Myometrial cell (primary cell): ENCODE measurements around a stretch of chr1.

DNA sequence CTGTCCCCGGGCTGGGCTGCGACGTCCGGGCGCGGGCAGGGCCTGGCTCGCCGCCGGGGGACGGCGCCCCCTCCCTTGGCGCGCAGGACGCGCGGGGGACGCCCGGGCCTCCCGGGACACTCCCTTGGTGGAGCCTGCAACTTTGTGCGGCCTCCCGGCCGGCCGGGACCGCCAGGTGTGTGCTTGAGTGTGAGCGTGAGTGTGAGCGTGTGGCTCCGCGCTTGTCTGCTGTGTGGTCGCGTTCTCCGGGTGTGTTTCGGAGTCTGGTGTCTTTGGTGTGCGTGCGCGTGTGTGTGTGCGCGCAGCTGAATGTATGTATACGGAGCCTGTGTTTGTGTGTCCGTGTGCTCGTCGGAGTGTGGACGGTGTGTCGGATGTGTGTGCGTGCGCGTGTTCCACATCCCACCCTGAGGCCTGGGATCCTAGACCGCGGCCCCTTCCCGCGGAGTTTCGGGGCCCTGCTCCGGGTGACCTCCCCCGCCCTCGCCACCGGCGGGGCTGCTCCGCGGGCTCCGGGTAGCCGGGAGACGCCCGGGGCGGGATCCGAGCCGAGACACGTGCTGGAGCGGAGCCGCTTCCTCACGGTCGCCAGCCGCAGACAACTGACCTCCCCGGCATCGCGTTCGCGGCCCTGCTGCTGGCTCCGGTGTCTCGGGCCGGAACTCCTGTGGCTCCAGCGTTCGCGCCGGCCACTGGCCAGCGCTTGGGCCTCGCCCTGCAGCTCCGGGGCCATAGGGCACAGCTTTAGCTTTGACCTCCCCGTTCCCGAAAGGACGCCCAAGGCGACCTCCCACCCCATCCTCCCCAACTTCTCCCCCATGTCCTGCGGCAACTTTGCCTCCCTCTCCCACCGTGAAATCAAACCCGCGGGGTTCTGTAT lies 1.8 kb downstream of the PTPRU start:
- RAMPAGE, long total RNA: no peak

DNA sequence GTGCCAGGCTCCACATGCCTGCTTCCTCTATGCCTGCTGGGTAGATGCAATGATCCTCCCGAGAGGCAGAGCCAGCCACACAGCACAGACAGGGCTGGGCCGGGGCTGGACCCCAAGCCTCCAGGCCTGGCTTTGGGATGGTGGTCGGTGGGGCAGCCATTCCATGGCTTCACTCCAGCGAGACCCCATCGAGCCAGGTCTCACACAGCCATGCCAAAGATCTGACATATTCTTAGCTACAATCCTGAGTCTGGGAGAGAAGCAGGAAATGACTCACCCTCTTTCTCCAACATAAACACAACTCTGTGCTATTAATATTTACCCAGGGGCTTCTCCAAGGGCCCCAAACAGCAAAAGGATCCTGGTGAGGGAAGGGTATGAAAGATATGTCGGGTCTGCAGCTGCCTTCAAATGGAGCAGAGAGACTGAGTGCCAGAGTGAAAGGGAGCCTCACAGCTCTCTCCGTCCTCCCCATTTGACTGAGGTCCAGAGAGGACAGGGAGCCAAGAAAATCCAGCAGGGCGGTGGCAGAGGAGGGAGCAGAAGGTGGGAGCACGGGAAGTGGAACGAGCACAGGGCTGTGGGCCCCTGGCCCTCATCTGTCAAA lies 639.5 kb downstream of the MATN1 start:
- RAMPAGE, long total RNA: no peak

DNA sequence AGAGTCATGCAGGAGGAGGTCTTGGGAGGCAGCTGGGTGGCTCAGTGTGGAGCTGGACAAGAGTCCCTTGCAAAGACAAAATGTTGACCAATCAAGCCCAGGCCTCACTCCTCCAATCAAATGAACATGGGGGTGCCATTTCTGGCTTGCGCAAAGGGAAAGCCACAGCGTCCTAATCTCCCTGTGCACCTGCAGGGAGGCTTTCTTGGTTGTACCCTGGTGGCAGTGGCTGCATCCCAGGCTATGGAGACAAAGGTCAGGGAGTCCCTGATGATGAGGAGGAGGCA lies 469.8 kb downstream of the MATN1 start:
- RAMPAGE, long total RNA: no peak

- RAMPAGE, long total RNA: no peak
These were observed 6.1 kb upstream of the MATN1 start for GRCh38 chr1:30729363-30730026.

GRCh38 chr1:30747339-30747737 lies 10.2 kb downstream of the LAPTM5 start:
- RAMPAGE, long total RNA: no peak

DNA sequence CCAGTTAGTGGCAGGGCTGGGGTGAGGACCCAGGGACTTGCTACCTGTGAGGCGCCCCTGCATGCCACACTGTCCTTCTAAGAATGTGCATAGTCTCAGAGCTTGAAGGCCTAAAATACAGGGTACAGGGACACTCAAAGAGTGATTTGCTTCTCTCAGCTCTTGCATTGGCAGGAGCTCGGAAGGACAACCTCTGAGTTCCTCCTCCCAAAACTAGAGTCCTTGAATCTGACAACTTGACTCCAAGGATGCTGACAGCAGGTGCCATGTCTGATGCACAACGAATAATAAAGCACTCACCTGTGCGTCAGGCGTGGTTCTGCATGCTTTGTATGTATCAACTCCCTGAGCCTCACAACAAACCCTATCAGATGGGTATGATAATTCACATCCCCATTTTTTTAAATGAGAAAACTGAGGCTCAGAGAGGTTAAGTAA lies 1.5 kb downstream of the LAPTM5 start:
- RAMPAGE, long total RNA: no peak

DNA sequence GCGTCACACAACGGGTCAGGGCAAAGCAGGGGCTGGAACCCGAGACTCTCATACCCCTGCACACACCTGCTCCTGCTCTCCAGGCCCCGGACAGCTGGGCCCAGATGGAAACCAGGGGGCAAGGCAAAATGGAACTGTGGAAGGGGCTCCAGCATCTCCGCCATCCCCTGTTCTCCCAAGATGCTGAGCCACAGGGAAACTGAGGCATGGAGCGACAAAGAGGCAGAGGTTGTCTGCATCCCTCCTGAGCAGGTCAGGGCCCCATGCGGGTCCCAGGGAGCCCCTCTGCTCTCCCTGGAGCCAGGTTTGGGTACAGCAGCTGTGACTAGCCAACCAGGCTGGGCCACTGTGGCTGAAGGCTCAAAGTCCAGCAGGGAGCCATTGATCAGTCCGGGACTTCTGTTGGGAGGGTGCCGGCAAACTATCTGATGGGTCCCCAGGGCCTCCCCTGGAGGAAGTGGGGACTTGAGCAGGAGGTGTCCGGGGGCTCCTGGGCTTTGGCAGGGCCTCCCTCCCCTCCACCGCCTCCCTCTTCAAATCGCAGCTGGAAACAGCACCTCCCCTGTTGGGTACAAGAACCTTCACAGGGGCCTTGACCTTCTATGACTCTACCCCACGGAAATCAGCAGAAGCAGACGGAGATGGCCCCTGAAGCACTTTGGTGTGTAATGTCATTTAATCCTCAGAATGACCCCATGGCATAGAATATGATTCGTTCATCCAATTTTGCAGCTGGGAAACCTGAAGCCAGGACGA lies 25.4 kb upstream of the LAPTM5 start:
- RAMPAGE, long total RNA: no peak

DNA sequence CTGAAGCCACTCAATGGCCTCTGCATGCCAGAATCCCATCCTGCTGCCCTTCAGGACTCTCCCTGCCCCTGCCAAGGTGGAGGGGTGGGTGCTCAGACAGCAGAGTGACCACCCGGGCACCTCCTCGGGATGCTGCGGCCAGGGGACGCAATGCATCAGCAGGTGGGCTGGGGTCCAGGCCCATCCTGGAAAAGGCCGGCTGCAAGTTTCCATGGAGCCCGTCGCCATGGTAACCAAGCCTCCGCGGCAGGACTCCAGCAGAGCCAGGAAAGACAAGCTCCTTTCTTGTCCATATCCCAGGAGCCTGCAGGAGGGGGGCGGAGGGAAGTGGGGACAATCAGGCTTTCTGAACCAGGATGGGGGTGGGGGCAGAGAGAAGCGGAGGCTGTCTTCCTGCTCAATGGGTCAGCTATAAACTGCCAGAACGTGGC lies 58.6 kb upstream of the LAPTM5 start:
- RAMPAGE, long total RNA: no peak

GRCh38 chr1:30930722-30931605 lies 22.4 kb upstream of the SDC3 start:
- RAMPAGE, long total RNA: no peak

- RAMPAGE, long total RNA: no peak
These were observed 28.0 kb upstream of the SDC3 start for GRCh38 chr1:30936432-30937020.

GRCh38 chr1:30988392-30988926 lies 77.1 kb downstream of the PUM1 start:
- RAMPAGE, long total RNA: no peak

DNA sequence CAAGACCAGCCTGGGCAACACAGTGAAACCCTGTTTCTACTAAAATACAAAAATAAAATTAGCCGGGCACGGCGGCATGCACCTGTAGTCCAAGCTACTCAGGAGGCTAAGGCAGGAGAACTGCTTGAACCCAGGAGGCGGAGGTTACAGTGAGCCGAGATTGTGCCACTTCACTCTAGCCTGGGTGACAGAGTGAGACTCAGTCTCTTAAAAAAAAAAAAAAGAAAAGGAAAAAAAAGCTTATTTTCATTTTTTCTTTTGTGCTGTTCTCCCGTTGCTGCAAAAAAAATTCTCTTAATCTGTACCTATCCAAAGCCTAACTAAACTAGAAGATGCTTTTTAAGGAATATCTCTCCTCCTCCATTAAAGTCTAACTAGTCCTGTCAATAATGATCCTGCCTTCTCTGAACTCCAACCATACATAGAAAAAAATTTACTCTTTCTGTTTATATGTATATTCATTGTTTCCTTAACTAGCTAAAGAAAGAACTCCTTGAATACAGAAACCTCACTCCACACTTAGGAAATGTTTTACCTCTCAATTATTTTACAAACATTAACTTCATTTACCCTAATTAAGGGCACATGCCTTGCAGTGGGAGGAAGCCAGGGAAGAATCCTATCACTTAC lies 39.4 kb downstream of the PUM1 start:
- RAMPAGE, long total RNA: no peak

DNA sequence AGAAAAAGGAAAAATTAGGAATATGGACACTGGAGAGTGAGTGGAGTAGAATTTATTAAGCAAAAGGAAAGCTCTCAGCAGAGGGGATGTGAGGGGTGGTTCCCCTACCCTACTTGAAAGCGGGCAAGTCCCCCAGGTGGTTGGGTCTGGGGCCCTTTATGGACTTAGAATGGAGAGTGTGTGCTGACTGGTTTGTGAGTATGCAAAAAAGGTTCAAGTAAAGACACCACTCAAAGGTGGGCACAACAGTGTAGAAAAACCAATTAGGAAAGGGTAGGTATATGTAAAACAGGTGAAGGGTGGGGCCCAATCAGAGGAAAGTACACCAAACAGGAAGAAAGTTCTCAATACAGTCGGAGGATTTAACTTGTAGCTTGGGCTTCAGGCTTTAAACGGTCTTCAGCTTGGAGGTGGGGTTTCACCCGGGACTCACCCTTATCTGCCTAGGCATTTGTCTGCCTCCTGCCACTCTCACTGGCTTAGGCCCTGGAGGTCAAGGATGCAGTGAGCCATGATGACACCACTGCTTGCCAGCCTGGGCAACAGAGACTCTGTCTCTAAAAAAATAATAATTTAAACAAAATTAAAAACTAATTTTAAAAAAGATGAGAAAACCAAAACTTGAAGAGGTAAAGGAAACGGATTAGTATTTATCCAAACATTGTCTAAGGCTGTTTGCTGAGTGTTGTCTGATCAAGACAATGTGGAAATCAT lies 6.8 kb upstream of the PUM1 start:
- RAMPAGE, long total RNA: no peak

DNA sequence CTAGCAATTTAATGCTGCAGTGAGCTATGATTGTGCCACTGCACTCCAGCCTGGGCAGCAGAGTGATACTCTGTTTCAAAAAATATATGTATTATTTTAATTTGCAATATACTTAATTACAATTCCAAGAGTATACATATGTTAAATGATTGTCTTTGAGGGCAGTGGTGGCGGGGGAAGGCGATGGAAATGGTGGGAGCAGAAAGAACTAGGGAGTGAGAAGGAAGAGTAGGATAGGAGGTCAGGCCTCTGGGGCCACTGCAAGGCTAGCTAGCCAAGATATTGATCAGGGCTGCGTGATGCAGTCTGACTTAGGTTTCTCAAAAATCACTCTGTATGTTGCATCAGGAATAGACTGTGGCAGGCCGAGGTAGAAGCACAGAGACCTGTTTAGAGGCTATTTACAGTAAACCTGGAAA lies 21.1 kb upstream of the PUM1 start:
- RAMPAGE, long total RNA: no peak

- RAMPAGE, long total RNA: no peak
These were observed 7.6 kb downstream of the FABP3 start for GRCh38 chr1:31365270-31365750.

DNA sequence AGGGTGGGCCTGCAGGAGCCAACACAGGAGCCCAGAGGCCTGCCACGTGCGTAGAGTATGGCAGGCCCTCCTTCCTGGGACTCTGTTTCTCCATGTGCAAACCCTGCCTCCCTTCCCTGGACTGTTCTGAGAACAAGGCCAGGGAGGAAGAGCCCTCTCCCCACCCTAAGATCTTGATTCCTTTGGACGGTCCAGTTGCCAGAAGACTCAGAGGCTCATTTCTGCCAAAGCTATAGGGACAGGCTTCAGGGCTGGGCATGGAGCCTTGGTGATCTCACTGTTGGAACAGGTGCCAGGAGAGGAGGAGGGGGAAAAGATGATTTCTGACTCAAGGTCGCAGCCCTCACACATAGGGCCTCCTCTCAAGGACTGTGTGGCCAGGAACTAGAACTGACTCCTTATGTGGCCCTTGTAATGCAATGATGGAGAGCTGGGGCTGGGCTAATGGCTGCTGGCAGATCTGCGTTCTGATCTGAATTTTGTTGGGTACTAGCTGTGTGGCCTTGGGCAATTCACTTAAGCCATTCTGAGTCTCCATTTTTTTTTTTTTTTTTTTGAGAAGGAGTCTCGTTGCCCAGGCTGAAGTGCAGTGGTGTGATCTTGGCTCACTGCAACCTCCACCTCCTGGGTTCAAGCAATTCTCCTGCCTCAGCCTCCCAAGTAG lies 2.0 kb upstream of the FABP3 start:
- RAMPAGE, long total RNA: no peak

GRCh38 chr1:31376474-31376978 lies 3.6 kb upstream of the FABP3 start:
- RAMPAGE, long total RNA: no peak

- RAMPAGE, long total RNA: no peak
These were observed 11.6 kb upstream of the FABP3 start for GRCh38 chr1:31384486-31384881.

GRCh38 chr1:31444591-31445162 lies 31.7 kb downstream of the SERINC2 start:
- RAMPAGE, long total RNA: no peak

- RAMPAGE, long total RNA: no peak
These were observed 69.6 kb downstream of the SERINC2 start for GRCh38 chr1:31482360-31483176.